Kidney epithelial cell (primary cell): ENCODE data around the gene PLSCR4.

GRCh38 chr3:141243360-141243768 is 11.7 kb downstream of the PXYLP1 start:
- RAMPAGE, long total RNA, result no peak
- RRBS, result no CpG with 5 or more reads among the region's 12 CpGs

- RAMPAGE, long total RNA, result no peak
- RRBS, result no CpG with 5 or more reads among the region's 7 CpGs
Observed at GRCh38 chr3:141291535-141291994, 59.9 kb downstream of the PXYLP1 start.

DNA sequence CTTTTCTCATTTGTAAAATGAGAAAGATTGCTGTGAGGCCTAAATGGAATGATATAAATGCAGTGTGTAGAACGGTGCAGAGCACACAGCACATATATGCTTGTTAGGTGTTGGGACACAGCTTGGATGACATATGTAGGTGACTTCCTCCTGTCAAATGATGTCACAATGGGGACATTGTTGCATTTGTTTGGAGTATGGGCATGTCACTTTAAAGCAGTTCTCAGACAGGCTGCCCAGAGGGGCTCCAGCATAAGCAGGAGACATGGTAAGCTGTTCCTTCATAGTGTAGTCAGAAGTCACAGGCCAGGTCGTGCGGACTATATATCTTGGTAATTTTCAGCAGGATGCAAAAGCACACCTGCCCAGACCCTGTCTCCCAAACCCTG is 57.6 kb downstream of the ZBTB38 start:
- RAMPAGE, long total RNA, result no peak
- RRBS, result no CpG with 5 or more reads among the region's 3 CpGs

GRCh38 chr3:141442333-141443511 is 44.1 kb upstream of the RASA2 start:
- RAMPAGE, long total RNA, result no peak
- RRBS, result no CpG with 5 or more reads among the region's 31 CpGs

- RAMPAGE, long total RNA, result no peak
- RRBS, result no CpG with 5 or more reads among the region's 14 CpGs
Observed at GRCh38 chr3:141444831-141445424, 41.9 kb upstream of the RASA2 start.

DNA sequence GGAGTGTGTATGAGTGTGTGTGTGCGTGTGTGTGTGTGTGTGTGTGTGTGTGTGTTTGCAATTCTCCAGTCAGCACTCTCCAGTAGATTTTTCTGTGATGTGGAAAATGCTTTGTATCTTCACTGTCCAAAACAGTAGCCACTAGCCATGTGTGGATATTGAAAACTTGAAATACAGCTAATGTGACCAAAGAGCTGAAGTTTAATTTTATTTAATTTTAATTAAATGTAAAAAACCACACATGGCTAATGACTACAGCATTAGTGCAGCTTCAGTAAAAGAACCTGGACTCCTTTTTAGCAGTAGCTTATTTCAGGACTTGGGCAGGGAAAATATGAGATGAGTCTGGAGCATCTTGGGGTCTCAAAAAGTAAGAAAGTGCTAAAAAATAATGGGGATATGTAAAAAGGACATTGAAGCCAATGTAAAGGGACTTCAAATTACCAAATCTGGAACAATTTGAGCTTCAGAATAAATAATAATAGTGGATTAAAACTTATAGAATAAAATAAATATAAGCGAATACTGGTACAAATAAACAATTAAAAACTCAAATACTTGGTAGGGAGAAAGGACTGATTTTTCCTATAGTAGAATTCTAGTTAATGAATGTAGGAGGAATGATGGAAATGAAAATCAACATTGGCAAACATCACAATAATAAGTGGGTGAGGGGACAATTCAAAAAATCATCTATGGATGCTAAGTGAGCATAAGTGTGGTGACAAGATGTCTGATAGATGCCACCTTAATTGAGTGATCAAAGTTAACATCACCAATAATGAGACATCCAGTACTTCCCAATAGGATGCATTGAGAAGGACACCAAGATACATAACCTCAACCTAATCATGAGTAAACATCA is 62.9 kb downstream of the RASA2 start:
- RAMPAGE, long total RNA, result no peak
- RRBS, result no CpG with 5 or more reads among the region's 2 CpGs

DNA sequence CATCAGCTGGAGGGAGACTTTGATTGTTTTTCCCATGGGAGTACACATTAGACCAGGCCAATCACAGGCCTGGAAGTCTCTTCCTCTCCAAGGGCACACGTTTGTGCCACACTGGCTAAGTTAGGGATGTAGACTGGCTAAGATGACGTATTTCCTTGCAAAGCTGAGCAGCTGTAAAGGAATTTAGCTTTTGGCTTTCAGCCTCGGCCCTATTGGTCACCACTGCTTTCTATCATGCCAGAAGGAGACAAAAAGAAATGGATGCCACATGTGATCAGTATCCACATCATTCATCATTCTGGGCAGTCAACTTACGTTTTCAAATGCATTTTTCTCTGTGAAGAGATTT is 27.2 kb upstream of the RNF7 start:
- RAMPAGE, long total RNA, result no peak
- RRBS, result no CpG with 5 or more reads among the region's 4 CpGs

DNA sequence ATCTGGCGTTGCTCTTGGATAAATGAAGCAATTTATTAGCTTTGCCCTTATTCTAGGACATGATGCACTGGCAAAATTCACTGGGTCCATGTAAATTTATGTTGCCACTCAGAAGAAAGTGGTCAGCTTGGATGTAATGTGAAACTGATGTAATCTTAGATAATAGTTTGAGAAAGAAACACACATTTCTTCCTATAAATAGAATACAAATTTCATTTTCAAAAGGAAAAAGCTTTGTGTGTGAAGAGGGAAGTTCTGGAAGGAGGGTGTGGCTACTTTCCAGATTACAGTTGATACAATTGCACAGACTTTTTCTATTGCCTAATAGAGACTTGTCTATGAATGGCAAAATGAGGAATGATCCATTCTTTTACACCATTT is 23.3 kb upstream of the ATP1B3 start:
- RAMPAGE, long total RNA, result no peak
- RRBS, result no CpG with 5 or more reads among the region's 1 CpG

DNA sequence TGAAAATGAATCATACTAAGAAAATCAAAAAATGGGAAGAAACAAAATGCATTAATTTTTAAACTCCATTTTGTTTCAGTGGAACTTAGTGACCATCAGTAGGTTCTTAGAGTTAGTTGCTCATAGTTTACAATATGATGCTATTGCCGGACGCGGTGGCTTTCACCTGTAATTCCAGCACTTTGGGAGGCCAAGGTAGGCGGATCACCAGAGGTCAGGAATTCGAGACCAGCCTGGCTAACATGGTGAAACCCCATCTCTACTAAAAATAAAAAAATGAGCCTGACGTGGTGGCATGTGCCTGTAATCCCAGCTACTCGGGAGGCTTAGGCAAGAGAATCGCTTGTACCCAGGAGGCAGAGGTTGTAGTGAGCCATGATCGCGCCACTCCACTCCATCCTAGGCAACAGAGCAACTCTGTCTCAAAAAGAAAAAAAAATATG is 43.1 kb downstream of the ATP1B3 start:
- RAMPAGE, long total RNA, result no peak
- RRBS, result no CpG with 5 or more reads among the region's 10 CpGs

GRCh38 chr3:142147832-142148373 is 1.4 kb downstream of the TFDP2 start:
- RAMPAGE, long total RNA, result no peak
- RRBS, result no CpG with 5 or more reads among the region's 3 CpGs

- RAMPAGE, long total RNA, result no peak
- RRBS, result no CpG with 5 or more reads among the region's 3 CpGs
Observed at GRCh38 chr3:142488280-142488746, 40.5 kb upstream of the XRN1 start.

GRCh38 chr3:142597922-142598610 is 1.9 kb downstream of the PLS1 start:
- RAMPAGE, long total RNA, result no peak
- RRBS, result no CpG with 5 or more reads among the region's 5 CpGs

DNA sequence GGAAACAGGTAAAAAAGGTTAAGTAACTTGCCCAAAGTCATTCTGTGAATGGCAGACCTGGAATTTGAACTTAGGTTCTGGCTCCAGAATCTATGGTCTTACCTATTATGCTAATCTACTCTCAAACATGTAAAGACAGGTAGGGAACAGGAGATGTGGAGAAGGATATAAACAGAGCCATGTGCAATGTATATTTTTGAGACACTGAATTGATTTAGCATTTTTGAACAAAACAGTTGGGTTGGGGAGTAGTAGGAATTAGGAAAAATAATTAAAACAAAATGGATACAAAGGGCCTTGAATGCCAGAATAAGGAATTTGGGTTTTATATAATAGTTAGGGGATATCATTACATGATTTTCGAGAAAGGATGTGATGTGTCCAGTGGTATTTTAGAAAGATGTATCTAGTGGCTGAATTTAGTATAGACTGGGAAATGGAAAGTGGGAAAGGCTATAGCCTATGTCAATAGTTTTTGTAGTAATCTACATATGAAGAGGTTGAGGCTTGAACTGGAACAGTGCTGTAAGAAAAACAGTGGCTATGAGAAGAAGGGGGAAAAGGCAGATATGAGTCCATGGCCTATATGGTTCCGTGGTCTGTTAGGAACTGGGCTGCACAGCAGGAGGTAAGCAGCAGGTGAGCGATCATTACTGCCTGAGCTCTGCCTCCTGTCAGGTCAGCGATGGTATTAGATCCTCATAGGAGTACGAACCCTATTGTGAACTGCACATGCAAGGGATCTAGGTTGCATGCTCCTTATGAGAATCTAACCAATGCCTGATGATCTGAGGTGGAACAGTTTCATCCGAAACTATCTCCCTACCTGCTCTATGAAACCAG is 15.7 kb downstream of the TRPC1 start:
- RAMPAGE, long total RNA, result no peak
- RRBS, result no CpG with 5 or more reads among the region's 6 CpGs

GRCh38 chr3:142740301-142740985 is 16.6 kb downstream of the TRPC1 start:
- RAMPAGE, long total RNA, result no peak
- RRBS, result no CpG with 5 or more reads among the region's 1 CpG

DNA sequence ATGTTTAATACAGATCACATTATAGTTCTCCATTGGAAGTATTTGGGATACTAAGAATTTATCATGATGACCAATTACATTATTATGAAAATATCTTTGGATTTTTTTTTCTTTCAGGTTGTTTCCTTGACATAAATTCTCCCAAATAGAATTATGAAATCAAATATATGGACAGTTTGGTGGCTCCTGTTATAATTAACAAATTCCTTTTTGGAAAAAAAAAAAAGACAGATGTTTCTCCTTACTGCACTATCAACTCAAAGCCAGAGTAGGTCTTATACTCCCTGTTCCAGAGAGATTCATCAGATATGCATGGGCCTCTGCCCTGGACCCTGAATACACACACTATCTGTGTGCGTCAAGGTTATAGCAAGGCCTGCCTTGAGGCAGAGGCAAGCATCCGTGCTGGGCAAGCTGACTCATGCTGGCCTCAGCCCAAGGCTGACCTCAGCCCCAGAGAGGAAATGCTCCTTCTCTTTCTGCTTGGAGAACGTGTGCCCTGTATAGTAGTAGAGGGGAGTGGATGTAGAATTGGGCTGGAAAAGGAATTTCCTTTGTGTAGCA is 13.0 kb upstream of the PAQR9 start:
- RAMPAGE, long total RNA, result no peak
- RRBS, result no CpG with 5 or more reads among the region's 3 CpGs

- RAMPAGE, long total RNA, result no peak
- RRBS, result no CpG with 5 or more reads among the region's 3 CpGs
Observed at GRCh38 chr3:143171045-143171807, 51.7 kb downstream of the CHST2 start.

- RAMPAGE, long total RNA, result no peak
- RRBS, result no CpG with 5 or more reads among the region's 3 CpGs
Observed at GRCh38 chr3:143805957-143806361, 42.3 kb downstream of the SLC9A9 start.

DNA sequence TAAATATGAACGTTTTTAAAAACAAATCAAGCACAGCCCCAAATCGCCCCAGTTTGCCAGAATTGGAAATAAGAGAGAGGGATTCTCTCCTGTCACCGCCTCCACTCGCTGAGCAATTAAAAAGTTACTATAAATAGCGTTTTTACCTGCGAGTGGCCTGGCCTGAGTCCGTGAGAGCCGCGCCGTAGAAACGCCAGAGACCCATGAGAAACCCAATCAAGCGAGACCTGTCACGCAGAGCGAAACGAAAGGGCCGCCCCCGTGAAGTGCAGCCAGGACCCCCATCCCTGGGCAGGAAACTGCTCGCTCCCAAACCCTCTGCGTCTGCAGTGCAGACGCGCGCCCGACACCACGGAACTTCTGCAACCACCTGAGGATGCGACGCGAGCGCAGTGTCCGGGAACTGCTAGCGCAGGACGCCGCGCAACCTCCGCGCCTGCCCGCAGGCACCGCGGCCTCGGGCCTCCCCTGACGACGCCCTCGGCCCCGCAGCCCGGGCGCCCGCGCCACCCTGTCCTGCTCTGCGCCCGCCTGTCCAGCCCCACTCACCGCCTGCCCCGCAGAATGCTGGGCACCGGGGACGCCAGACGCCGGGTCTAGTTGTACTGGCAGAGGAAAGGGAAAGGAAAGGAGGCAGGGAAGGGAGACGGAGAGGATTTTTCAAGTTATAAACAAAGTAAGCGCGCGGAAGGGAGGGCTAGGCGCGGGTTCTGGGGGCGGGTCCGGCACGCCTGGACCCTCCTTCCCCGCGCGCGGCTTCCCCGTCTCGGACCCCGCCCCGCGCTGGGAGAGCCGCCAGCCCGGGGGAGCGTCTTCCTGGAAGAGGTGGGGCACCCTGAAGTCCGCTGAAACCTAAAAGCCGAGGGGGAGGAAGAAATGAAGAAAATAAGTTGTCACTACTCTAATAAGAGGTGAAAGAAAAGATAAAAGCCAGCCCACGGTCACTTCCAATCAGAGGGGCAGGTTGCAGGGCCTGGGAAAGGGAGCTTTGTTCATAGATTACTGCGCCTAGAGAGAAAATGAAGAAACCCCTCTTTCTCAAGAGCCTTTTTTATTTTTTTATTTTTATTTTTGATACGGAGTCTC is at the start of gene PLSCR4:
TSS of gene PLSCR4 (minus strand) at position 695 of the 1,086 bp plus-strand sequence.
- RAMPAGE, long total RNA, result no peak
- RRBS, result 2% methylated on average over 31 of the region's 81 CpGs

GRCh38 chr3:146542940-146543362 is 1.5 kb downstream of the PLSCR1 start:
- RAMPAGE, long total RNA, result no peak
- RRBS, result no CpG with 5 or more reads among the region's 2 CpGs

DNA sequence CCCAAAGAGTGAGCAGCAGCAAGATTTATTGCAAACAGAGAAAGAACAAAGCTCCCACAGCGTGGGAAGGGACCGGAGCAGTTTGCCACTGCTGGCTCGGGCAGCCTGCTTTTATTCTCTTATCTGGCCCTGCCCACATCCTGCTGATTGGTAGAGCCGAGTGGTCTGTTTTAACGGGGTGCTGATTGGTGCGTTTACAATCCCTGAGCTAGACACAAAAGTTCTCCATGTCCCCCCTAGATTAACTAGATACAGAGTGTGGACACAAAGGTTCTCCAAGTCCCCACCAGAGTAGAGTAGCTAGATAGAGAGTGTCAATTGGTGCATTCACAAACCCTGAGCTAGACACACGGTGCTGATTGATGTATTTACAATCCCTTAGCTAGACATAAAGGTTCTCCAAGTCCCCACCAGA is 161.2 kb downstream of the ZIC4 start:
- RAMPAGE, long total RNA, result no peak
- RRBS, result no CpG with 5 or more reads among the region's 7 CpGs